ENCODE measurements around a stretch of chr7.

DNA sequence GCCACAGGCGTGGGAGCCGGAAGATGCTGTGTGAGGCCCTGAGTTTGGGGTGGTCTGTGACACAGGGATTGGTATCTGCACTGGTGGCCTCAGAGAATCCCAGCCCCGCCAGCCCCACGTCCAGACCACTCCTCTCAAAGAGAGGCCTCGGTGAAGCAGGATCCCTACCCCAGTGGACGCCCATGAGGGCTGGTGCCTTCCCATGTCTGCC lies 8.1 kb upstream of the ADAP1 start:
- PRO-cap = no peak

GRCh38 chr7:964740-965470 lies 10.4 kb upstream of the ADAP1 start:
- PRO-cap = no peak

GRCh38 chr7:976964-977488 lies 1.7 kb upstream of the COX19 start:
- PRO-cap = no peak

GRCh38 chr7:999613-1000328 lies 16.8 kb downstream of the CYP2W1 start:
- PRO-cap = no peak

- PRO-cap = no peak
These were observed 1.8 kb upstream of the GPR146 start for GRCh38 chr7:1042380-1043027.

DNA sequence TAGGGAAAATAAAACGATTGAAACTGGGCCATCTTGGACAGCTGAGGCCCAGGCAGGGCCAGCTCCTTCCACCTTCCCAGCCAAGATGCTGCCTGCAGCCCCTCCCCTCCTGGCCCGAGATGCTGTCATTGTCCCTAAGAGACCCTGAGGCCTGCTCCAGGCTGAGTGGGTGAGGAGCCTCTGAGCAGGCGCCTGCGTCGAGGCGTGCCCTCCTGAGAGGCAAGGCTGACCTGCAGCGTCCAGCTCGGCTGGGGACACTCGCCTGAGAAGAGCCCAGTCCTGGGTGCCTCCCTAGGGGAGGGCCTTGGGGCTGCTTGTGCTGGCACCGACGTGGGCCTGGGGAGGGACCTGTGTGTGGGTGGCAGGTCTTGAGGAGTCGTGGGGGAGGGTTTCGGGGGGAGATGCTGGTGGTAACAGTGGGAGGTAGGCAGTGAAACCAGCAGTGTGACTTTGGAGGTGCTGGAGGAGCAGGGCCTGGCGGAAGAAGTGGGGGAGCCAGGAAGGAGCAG lies 7.8 kb downstream of the GPR146 start:
- PRO-cap = no peak

DNA sequence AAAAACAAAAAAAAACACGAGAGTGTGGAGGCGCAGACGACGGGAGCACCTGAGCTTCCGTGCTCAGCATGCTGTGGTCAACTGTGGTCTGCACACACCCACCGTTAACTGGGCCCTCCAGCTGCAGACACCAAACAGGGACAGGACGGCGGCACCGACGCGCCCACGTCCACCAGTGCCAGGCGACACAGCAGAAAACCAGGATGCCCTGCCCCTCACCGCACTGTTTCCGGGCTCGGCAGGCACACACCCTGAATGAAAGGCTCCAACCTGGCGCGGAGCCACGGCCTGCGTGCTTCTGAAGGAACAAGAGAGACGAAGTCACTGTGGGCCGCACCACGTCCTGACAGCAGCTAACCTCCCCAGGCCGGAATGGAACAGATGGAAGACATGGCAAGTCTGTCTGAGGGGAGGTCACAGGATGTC lies 4.3 kb upstream of the GPER1 start:
- PRO-cap = no peak

DNA sequence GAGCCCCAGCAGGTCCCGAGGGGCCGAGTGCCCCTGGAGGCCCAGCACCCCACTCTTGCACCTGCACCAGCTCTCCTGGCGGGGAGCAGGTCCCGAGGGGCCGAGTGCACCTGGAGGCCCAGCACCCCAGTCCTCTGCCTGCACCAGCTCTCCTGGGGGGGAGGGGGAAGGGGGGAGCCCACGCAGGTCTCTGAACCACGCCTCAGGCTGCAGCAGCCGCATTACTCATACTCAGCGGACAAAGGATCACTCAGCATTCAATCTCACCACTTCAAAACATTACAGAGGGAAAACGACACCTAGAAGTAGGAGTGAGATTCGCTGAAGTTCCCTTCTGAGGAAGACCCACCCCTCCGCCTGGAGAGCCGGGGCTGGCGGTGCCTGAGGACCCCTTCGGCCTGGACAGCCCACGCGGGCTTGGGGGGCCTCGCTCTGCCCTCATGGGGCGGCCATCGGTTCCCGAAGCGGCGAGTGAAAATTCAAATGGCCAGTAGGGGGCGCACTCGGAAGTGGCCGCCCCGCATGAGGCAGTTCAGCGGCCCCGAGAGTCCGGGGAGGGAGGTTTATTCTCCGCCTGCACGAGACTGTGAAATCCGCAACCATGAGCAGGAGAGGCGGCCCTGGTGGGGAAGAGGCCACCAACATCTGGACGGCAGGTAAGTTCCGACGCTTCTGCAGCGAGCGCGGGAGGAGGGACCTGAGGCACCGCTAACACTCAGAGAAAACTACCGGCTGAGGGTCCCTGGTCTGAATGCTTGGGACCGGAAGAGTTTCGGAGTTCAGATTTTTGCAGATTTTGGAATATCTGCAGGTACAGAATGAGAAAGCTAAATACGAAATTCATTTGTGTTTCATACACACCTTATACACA lies 1.1 kb upstream of the GPER1 start:
- PRO-cap = no peak

- PRO-cap = no peak
These were observed 8.4 kb upstream of the UNCX start for GRCh38 chr7:1224093-1224815.

DNA sequence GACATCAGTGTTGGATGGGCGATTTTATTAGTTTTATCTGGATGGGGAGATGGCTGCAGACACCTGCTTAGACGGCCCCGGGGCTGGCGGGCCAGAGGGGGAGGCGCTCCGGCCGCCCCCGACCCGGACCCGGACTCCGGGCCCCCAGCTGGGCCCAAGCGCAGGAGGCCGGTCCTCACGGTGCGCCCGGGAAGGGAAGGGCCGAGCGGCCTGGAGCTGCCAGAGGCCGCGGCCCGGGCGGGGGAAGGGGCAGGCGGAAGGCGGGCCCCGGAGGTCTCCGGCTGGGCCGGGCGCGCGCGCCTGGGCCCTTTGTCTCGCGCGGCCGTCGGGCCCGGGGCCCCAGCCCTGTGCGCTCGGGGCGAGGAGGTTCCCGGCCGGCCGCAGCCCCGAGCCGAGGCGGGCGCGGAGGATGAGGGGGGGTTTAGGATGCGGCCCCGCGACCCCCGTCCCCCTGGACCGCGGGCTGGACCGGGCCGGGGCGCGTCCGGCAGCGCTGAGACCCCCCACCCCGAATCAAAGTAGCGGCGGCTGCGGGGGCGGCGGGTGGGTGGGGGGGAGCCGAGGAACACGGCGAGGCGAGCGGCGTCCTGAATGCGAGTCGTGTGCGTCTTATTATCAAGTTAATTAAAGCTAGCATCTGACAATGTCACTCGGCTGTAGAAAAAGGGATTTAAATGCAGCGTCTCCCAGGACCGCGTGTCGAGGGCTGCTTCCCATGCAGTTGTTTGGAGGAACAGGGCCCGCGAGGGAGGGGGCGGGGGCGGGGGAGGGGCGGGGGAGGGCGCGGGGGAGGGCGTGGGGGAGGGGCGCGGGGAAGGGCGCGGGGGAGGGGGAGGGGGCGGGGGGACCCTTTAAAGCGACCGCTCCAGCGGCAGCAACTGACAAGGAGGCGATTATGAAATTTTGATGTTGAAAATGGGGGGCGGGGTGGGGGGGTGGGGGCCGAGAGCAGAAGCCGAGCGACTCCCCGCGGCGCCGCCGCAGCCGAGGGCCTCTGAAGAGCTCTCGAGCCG lies 2.9 kb upstream of the UNCX start:
- PRO-cap = no peak

- PRO-cap = no peak
These were observed 3.1 kb downstream of the MICALL2 start for GRCh38 chr7:1456191-1456474.

DNA sequence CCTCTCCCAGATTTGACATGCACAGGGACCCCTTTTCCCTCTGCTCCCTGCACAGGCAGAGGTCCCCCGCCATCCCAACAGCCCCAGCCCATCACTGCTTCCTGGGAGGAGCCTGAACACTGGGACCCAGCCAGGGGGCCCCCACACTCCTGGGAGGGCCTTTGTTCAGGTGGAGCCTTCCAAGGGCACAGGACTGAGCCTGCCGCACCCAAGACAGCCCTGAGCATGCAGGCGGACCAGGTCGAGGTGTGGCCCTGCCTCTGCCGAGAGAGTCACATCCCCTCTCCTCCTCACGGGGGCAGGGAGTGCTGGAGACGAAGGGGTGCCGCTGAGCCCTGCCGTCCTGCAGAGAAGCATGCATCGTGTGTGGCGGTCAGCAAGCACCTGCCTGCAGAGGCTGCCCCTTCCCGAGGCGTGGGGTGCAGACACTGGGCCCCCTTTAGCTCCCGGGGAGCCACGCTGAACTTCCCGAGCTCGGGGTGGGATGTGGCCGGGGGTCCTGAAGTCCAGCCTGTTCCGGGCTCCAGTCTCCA lies 7.3 kb upstream of the MAFK start:
- PRO-cap = no peak

DNA sequence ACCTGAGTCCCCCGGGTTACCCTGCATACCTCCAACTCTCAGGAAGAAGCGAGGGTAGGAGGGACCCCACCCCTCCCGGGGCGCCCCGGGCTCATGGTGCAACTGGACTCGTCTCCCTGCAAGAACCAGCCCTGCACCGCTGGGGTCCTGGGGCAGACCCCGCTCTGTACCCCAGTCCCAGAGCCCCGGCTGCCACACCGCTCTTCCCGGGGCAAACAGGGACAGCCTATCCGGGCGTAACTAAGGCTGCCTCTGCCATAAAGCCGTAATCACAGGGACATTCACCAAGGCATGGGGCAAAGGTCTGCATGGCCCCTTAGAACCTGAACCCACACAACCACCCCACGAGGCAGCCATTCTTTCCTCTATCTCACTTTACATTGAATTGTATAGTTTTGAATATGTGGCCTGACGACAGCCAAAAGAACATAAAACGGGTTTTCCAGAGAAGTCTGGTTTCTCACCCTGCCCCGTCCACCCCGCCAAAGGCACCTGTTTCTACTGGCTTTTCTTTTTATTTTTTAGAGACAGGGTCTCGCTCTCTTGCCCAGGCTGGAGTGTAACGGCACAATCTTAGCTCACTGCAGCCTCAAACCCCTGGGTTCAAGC lies 6.5 kb upstream of the MAFK start:
- PRO-cap = no peak

- PRO-cap = bidirectional peak, plus-strand start at chr7:1538237, minus-strand start at chr7:1538011
These were observed 7.7 kb downstream of the MAFK start for GRCh38 chr7:1537867-1538978.

- PRO-cap = no peak
These were observed 10.6 kb downstream of the MAFK start for GRCh38 chr7:1540681-1541910.

GRCh38 chr7:1695009-1695346 lies 24.9 kb downstream of the ELFN1 start:
- PRO-cap = no peak

DNA sequence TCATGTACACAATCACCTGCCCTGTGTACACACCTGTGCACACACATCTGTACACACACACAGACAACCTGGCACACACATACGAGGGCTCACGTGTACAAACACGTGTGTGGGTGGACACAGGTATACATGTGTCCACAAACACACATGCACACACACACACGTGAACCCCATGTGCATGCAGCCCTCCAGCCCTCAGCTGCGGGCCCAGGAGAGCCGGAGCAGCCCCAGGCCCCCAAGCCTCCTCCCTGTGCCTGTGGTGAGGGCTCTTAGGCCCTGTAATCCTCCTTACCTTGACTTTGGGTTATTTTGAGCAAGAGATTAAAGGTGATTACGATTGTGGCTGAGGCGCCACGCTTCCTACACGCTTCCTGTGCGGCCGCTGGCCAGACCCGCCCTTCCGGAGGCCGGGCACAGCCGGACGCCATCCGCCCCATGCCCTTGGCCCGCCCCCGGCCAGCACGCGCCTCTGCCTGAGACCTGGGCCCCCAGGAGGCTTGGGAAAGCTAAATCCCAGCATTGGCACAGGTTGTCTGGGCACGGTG lies 71.9 kb downstream of the ELFN1 start:
- PRO-cap = no peak

GRCh38 chr7:1999516-1999877 lies 233.2 kb downstream of the MAD1L1 start:
- PRO-cap = no peak

DNA sequence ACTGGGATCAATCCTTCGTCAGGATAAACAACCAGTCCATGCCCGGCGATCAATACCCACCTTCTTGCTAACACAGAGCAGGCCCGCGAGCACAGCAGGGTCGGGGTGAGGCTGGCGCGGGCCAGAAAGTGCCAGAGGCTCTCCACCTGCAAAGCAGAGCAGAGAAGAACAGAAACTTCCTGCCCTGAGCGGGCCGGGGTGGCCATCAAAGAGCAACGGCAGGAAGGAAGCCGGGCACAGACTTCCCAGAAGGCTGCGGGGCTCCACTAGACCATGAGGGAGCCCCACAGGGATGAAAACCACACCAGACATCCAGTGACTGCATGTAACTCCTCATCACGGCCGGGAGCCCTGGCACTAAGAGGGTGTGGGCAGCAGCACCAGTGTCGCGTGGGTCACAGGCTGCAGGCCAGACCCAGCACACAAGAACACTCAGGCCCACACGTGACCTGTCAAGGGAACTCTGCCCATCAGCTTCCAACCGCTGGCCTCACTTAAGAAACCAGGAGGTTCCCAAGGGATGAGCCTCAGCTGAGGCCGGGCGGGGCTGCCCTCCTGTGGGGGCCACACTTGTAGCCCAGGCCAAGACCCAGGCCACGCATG lies 166.2 kb downstream of the MAD1L1 start:
- PRO-cap = no peak

GRCh38 chr7:2072922-2073335 lies 159.8 kb downstream of the MAD1L1 start:
- PRO-cap = no peak

Data from progenitor cell of endocrine pancreas (in vitro differentiated cells).